Heart (tissue), 3 donors: Measurements from ENCODE around the gene RIC1.

DNA sequence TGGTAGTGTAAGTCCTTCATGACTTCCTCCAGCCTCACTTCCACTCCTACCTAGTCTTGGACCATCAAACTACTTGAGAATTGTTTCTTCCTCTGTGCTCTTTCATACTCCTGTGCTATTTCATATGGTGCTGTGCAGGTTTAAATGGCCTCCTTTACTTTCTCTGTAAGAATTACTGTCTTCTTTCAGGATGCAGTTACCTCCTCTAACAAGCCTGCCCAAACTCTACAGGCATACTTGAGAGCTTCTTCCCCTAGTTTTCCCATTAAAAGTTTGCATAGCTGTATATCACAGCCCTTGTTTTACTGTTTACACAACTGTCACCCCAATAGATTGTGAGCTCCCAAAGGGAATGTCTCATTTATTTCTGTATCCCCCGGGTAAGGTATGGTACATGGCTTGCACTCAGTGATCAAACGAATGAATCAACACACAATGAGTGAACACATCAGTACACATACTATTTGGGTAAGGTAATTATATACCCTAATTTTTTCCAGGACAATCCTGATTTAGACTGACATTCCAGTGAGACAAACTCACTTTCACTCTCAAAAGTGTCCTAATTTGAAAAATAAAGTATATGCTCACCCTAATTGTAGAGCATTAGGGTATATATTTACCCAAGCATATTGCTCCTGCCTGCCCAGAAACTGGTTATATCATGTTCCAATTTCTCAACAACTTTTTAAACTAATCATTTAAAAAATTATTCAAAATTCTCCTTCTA, 190.0 kb downstream of the GLIS3 start:
- RAMPAGE, long total RNA, 2 experiments: no peak in any of the 2 experiments

GRCh38 chr9:4424808-4425204, 65.5 kb upstream of the SLC1A1 start:
- RAMPAGE, long total RNA, 2 experiments: no peak in any of the 2 experiments

DNA sequence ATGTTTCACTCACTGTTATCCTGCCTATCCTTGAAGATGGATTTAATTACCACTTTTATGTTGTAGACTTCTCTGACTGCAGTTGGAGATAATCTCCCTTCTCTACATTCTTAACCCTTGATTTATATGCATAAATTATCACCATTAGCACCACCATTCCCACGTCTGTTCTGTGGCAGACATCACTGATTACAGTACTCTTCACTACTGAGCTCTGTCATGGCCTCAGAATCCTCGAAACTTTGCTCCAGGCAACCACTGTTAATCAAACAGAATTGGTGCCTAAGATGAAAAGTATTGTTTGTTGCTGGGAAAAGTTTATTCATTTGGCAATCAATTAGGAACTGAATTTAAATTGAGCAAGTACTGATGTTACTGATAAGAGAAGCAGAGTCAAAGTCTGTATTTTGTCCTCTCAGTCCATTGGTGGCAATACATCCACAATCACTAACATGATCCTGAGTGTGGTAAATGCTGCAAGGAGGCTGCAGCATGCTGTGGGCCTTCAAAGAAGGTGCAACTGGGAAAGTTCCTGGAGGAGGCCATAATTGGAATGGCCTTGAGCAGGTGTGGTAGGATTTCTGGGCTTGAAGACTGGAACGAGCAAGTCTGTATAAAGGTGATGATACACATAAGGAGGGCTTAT, 12.9 kb downstream of the SLC1A1 start:
- RAMPAGE, long total RNA, 2 experiments: no peak in any of the 2 experiments

- RAMPAGE, long total RNA, 2 experiments: no peak in any of the 2 experiments
These were observed 63.8 kb downstream of the SLC1A1 start for GRCh38 chr9:4554089-4554488.

DNA sequence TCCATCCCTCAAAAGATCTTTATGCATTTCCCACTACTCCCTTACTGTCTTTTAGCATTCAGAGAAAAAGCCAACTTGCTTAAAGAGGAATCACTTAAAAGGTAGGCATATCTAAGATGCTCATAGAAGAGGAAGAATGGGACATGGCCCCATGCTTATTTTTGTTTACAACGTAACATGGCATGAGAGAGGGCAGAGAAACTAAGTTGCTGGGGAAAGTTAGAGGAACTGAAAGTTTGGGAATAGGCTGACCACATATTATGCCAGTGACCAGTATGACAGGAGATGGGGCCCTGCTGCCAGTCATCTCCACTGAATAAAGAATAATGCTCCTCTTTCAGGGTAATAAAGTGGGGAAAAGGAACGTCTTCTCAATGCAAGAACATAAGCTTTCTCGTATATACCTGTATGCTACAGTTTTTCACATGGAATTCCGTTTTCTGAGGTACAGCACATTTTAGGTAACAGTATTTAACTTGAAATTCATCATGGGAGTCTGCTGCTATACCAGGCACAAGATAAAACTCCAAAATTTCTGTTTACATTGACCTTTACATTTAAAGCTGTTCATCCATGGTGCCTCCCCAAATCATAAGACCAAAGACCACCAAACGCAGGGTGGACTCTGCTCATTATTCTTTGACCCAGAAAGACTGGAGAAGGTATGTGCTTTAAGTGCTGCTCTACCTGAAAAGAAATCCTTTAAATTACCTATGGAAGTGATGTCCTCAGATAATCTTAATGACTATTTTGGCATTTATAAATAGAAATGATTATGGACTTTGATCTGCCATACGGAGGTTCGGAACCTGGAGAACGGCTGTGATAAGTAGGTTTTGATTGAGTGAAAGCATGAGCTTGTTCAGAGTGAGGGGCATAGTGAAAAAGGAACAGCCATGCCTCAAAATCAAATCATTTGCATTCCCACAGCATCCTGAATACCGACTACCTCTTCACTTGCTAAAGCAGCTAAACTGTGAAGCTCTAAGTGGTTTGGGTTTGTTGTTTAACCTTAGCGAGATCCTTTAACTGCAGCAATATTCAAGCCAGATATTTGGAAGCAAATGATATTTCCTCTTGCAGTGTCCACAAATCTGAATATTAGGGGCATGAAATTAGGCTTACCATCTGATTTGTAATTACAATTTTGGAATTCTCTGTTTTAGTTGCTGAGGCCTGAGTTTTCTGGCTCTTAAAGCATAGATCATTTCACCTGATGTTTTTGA, 1.9 kb downstream of the SPATA6L start:
- RAMPAGE, long total RNA, 2 experiments: no peak in any of the 2 experiments

DNA sequence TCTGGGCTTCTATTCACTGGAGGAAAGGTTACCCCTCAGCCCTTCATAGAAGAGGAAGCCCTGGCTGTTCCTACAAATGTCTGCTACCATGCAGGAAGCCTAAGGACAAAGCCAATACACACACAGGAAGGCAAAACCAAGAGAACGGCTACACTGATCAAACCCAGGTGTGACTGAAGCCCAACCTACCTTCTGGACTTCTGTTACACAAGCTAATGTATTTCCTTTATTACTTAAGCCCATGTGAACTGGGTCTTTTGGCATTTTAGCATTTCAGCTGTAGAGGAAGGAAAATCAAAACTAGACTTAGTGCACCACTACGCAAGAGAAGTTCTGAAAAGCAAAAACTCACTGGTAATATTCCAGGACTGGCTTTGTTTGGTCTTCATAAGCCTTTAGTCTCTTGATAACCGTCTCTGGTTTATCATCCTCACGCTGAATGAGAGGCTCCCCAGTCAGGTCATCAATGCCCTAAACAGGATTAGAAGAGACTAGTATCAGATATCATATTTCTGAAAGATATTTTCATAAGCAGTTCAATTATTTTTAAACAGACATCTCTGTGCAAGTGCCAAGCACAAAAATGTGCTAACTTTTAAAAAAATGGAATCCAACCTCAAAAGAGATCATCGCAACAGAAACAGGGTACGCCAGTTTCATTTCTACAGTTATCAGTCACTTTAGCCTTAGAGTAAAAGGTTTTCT, 22.8 kb downstream of the AK3 start:
- RAMPAGE, long total RNA, 2 experiments: no peak in any of the 2 experiments

DNA sequence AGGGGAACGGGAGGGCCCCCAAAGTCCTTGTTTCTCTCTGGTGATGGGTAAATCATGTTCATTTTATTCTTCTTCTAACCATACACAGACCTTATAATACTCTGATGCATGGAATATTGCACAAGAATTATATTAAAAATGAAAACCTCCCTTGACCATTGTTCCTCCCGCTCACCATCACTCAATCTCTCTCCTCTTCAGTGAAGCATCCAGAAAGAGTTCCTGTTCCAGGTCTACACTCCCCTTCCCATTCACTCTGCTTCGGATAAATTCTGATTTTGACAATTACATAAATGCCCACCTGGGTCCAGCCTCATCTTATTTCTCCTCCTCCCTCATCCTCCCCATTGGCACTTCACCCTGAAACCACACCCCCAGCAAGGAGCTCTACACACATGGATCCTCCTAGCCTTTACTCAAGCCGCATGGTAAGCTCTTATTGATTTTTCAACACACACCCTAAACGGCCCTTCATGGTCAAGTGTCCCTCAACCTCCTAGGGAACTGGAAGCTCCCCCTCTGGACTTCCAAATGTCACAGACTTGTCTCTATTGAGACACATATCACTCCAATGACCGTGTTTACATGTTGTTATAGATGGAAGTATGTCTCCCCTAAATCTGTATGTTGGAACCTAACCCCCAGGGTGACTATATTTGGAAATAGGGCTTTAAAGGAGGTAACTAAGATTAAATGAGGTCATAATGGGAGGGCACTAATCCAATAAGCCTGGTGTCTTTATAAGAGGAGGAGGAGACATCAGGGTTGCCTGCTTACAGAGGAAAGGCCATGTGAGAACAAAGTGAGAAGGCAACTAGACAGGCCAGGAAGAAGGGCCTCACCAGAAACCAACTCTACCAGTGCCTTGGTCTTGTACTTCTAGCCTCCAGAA, 7.3 kb downstream of the AK3 start:
- RAMPAGE, long total RNA, 2 experiments: no peak in any of the 2 experiments

- RAMPAGE, long total RNA, 2 experiments: no peak in any of the 2 experiments
These were observed 1.5 kb downstream of the AK3 start for GRCh38 chr9:4739558-4739843.

DNA sequence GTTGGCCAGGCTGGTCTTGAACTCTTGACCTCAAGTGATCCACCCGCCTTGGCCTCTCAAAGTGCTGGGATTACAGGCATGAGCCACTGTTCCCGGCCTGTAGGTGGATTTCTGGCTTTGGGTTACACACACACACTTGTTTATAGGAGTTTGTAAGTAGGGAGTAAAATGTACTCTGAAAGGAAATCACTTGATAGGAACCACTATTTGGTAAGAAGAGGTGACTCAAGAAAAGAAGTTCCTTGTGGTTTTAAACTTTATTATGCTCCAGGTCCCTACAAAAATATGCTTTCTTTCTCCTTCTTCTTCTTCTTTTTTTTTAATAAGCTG, 42.8 kb upstream of the JAK2 start:
- RAMPAGE, long total RNA, 2 experiments: no peak in any of the 2 experiments

- RAMPAGE, long total RNA, 2 experiments: no peak in any of the 2 experiments
These were observed 57.8 kb downstream of the JAK2 start for GRCh38 chr9:5042825-5043393.

GRCh38 chr9:5438290-5438753, 597 bp upstream of the PLGRKT start:
- RAMPAGE, long total RNA, 2 experiments: no peak in any of the 2 experiments

DNA sequence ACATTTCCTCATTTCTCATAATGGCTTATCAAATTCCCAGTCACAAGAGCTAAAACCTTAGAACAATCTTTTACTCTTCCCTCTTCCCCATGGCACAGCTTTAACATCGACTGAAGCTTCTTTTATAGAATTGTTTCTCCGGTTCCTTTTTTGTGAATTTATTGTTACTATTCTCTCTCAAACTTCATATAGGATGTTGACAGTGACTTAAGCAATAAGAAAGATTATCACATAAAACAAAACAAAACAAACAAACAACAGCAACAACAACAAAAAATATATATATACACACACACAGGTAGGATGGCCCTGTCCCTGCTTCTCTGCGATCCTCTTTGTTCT, 26.8 kb upstream of the PDCD1LG2 start:
- RAMPAGE, long total RNA, 2 experiments: no peak in any of the 2 experiments

DNA sequence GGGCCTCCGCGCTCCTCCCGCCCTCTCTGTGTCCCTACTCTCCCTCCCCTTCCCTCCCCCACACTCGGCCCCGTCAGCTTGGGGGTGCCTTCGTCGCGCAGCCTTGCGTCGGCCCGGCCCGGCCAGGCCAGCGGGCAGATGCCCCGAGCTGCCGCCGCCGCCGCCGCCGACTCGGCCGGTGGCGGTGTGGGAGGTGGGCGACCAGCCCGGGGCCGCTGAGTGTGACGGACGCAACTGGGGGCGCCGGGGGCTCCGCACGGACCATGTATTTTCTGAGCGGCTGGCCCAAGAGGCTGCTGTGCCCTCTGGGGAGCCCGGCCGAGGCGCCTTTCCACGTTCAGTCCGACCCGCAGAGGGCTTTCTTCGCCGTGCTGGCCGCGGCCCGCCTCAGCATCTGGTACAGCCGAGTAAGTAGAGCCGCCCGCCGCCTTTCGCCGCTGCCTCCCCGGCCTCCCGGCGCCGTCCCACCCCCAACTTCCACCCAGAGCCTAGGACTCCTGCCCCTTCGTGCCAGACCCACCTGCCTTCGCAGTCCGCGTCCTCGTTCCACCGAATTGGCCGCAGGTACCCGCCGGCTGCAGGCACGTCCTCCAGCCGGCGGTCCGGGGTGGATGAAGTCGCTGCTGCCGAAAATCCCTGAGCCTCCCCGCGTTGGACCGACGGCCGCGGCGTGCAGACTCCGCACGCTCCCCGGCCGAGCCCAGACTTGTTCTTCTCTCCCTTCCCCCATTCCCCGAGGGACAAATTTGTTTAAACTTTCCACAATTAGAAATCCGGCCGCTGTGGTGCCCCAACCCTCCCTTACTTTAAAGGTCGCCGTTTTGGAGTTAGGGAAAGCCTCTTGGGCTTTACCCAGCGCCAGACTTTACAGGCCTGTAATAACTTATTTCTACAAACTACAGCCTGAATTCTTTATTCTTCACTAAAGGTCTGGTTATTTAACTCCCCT, at the start of gene RIC1:
RIC1 (plus strand) TSS at position 61 of the 949 bp plus-strand sequence.
- RAMPAGE, long total RNA, 2 experiments: no peak in any of the 2 experiments

- RAMPAGE, long total RNA, 2 experiments: no peak in any of the 2 experiments
These were observed 1.0 kb downstream of the RIC1 start for GRCh38 chr9:5629996-5630267.

- RAMPAGE, long total RNA, 2 experiments: no peak in any of the 2 experiments
These were observed 75.4 kb downstream of the ERMP1 start for GRCh38 chr9:5757345-5758092.

DNA sequence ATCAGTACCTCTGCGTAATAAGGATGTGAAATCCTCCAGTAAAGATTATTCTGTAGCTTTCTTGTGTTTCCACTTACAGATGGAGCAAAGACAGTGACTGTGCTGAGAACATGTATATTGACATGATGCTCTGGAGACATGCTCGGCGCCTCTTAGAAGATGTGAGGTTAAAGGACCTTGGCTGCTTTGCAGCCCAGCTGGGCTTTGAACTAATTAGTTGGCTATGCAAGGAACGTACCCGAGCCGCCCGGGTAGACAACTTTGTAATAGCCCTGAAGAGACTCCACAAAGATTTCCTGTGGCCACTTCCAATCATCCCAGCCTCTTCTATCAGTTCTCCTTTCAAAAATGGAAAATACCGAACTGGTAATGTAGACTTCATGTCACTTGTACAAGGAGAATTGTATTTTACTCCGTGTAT, 64.0 kb downstream of the ERMP1 start:
- RAMPAGE, long total RNA, 2 experiments: no peak in any of the 2 experiments

DNA sequence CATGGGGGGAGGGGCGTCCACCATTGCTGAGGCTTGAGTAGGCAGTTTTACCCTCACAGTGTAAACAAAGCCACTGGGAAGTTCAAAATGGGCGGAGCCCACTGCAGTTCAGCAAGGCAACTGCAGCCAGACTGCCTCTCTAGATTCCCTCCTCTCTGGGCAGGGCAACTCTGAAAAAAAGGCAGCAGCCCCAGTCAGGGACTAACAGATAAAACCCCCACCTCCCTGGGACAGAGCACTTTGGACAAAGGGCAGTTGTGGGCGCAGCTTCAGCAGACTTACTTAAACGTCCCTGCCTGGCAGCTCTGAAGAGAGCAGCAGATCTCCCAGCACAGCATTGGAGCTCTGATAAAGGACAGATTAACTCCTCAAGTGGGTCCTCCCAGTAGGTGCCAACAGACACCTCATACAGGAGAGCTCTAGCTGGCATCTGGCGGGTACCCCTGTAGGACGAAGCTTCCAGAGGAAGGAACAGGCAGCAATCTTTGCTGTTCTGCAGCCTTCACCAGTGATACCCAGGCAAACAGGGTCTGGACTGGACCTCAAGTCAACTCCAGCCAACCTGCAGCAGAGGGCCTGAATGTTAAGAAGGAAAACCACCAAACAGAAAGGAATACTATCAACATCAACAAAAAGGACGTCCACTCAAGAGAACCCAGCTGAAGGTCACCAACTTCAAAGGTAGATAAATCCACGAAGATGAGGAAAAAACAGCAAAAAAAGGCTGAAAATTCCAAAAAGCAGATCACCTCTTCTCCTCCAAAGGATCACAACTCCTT, 52.9 kb downstream of the ERMP1 start:
- RAMPAGE, long total RNA, 2 experiments: no peak in any of the 2 experiments

- RAMPAGE, long total RNA, 2 experiments: no peak in any of the 2 experiments
These were observed 725 bp downstream of the ERMP1 start for GRCh38 chr9:5832053-5832731.

- RAMPAGE, long total RNA, 2 experiments: no peak in any of the 2 experiments
These were observed 91.2 kb upstream of the RANBP6 start for GRCh38 chr9:6106572-6106991.

DNA sequence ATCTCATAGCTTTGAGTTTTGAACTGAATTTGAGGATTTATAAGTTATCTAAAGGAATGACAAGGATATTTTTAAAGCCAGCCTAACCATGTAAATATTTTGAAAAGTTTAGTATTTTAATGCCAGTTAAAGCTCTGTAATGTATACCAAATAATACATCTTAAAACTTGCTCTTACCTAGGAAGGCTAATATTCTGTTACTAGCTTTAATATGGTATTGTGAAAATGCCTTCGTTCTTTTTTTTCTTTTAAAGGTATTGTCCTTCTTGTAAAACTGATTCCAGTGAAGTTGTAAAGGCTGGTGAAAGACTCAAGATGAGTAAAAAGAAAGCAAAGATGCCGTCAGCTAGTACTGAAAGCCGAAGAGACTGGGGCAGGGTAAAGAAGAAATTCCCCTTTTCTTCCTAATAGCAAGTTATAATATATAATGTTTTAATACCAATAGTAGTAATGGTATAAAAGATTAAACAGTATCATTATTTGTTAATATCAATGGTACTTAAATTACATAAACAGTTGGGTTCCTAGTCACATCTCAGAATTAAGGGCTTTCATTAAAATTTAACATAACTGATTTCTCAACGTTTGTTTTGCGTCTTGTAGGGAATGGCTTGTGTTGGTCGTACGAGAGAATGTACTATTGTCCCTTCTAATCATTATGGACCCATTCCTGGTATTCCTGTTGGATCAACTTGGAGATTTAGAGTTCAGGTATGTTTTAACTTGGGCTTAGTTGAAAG, 68.6 kb downstream of the UHRF2 start:
- RAMPAGE, long total RNA, 2 experiments: no peak in any of the 2 experiments